Parotid gland (tissue), 1 donor: ENCODE data around the genes AQP4 and SLC25A52.

DNA sequence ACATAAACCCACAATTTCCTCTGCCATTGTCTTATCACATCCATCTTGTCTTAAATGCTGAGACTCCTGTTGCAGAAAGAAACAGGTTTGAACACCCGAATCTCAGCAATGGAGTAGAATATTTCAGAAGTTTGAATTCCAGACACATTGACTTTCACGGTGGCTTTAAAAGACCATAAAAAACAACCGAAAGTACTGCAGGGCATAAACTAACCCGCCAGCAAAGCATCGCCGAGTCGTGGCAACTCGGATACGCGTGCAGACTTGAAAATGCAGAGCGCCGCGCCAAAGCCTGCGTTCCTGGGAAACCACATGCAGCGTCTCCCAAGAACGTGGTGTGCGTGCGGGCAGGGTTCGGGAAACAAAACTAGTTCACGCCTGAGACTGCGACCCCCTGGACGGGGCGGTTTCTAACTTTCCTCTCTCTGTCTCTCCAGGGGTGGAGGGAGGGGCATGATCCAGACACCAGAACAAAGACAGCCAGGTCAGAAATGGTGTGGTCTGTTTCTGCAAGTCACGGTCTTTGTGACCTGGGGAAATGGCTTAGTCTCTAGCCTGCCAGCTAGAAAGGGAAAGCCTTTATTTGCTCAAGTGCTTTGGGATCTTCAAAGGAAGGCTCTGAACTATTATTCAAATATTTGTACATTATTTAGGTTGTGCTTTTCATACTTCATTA lies 26.8 kb upstream of the KCTD1 start:
- PRO-cap: no peak

DNA sequence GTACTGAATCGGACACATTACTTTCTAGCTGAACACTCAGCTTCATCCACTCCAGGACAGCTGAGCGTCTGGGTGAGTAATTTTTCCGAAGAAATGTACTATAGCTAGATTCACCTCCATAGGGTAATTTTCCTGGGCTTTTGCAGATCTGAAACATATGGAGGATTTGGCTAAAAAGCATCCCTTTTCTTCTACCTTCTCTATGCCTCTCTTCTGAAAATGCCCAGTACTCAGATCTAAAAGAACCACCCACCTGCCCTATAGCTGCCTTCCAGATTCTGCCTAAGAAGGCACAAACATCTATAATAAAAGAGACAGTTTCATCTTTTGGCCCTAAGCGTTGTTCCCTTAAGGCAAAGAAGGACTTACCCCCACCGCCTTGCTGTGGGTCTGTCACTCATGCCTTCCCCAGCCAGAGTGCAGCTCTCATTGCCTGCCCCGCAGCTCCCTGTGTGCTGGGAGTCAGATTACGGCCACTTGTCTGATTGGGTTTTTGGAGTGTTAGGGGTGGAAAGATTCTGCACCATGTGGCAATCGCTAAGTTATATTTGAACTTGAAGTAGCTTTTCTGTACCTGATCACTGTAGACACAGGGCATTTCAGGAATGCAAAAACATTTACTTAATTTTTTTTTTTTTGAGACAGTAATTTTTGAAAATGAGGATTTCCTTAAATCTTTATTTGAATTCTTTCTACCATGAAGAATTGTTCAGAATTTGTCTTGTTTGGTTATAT lies at the start of gene AQP4:
TSS of gene AQP4 (minus strand) at position 419 of the 735 bp plus-strand sequence.
- PRO-cap: no peak

DNA sequence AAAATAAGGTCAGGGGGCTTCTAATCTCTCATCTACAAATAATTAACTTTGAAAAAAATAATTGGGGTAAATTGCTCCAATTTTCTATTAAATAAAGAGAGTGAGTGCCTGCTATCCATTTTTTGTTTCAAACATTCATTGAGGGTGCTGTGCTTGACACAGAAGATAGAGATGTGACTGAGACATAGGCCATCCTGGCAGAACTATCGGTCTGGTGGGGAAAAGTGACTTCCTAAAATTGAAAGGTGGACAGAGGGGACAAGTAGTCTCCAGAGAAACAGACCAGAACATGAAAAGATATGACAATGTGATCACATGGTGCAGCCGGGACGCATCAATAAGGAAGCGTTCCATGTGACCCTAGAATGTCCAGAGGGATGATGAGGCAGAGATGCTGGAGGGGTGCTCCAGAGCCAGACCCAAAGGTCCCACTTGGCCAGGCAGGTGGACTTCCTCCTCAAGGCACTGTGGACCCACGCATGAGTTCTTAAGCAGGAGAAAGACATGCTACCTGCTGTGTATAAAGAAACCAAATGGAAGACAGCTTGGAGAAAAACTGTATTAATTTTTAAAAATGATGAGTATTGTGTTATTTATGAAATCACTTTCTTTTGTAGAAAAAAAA lies 50.2 kb downstream of the CDH2 start:
- PRO-cap: no peak

DNA sequence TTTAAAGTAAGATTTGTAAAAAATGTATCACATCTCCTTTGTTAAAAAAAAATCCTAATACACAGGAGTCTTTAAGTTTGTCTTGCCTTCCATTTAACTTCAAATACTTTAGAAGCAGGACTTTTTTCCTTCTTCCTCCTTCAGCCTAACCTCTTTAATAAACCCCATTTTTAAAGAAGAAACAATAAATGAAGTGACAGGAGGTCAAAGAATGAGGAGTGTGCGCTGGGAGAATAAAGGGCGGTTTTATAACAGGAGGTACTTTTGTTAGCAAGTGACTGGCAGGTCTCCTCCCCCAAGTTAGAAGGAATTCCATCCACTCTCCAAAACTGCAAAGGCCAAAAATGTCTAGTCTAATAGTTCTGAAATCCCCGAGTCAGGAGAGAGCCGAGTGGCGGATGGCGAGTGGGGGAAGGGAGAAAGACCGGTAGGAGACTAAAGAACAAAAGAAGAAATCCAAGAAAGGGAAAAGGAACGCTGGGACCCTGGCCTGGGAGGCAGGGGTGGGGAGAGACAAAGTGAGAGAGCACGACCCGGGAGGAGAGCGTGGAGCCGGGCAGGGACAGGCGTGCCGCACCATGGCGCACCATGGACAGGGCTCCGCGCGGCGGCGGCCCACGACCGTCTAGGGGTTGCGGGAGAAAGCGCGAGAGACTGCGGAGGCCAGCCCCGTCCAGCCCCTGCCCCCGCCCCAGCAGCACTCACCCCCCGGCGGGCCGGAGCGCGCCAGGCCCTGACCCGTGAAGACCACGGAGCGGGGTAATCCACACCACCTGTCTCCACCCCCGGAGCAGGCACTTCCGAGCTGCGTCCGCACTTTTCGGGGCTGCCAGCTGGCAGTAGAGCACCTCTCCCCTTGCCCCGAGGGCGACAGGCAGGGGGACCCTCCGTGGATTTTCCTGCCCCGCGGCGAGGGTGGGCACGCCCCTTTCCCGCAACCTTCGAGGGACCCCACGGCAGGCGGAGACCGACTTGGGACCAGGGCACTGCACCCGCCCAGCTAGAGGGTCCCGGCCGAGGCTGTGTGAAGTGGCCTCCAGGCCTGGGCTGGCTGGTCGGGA lies 1.7 kb downstream of the CDH2 start:
- PRO-cap: no peak

DNA sequence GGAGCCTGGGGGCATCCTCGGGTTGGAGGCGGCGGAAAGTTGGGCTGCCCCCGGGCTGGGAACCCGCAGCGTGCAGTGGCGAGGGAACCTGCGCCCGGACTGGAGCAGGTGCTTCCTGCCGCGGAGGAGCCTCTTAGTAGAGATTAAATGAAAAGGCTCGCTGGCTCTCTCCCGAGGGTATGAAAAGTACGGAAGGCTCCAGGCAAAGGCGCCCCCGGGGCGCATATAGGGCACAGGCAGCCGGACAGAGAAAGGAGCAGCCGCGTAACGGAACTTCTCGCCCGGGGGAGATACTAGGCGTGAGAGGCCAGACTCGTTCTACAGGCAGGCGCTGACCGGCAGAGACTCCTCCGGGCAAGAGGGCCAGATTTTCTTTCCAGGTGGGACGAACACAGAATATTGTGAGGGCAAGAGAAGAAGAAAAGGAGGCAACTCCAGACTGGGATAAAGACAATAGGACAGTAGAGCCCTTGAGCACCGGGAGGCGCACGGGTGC lies 899 bp downstream of the CDH2 start:
- PRO-cap: no peak

DNA sequence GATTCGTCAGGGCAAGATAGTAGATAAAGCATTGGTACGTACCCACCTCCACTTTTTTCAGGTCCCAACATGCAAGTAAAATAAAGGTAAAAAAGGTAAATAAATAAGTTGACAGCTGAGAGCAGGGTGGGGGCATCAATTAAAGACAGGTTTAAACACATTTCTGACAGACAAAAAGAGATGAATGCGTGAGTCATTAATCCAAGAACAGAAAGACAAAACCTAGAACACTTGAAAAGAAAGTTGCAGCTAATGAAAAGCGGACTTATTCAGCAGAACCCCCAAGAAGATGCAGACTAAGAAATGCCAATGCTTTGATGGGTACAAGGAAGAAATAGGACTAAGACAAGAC lies 979.6 kb upstream of the CDH2 start:
- PRO-cap: no peak

GRCh38 chr18:30175280-30175751 lies 867.2 kb downstream of the DSC3 start:
- PRO-cap: no peak

DNA sequence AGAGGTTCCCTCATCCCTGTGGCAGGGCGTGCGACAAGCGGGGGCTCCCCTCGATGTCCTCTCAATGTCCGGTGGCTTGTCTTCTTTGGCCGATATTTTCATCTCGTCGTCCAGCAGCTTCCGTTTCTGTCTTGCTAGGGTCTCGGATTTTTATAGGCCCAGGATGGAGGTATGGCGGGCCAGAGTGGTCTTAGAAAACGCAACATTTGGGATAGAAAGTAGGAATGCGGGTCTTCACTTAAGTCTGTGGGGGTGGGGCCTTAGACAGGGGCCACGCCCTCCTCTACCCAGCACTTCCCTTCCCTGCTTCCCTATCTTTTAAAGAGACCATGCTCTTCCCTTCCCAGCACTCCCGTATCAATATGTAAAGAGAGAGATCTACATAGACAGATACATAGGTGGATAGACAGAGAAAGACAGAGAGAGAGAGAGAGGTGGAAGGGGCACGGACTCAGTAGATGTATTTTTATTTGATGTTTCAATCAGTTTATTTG lies 866.7 kb downstream of the DSC3 start:
- PRO-cap: no peak

DNA sequence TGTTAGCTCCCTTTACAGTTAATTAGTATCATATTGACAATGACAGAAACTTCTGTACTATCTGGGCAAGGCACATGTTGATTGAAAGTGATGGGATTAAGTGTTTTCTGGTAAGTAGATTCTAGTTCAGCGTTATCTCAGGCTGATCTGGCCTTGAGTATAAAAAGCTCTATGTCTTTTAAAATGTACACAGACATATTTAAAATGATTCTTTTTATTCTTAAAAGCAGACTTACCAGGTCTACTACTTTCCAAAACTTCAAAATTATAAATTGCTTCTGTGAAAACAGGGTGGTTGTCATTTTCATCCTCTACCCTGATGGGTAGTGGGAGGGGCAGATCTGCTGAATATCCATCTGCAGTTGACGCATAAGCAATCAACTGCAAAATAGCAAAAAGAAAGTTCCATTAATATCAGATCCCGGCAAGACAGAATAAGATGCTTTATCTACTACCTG lies 18.4 kb downstream of the DSC3 start:
- PRO-cap: no peak

DNA sequence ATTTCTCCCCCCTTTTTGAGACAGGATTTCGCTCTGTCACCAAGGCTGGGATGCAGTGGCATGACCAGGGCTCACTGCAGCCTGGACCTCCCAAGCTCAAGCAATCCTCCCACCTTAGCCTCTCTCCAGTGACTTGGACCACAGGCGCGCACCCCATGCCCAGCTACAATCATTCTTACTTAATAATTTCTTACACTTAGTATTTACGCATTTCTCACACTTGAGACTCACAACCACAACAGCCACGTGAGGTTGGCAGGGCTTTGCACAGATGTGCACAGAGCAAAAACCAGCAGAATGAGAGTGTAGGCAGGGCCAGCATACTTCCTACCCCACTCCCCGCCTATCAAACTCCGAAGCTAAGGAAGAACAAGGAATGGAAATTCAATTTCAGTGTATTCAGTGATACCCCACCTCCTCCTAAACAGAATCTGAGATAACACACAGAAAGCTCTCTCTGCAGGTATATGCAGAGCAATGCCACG lies 2.3 kb downstream of the DSC2 start:
- PRO-cap: no peak

DNA sequence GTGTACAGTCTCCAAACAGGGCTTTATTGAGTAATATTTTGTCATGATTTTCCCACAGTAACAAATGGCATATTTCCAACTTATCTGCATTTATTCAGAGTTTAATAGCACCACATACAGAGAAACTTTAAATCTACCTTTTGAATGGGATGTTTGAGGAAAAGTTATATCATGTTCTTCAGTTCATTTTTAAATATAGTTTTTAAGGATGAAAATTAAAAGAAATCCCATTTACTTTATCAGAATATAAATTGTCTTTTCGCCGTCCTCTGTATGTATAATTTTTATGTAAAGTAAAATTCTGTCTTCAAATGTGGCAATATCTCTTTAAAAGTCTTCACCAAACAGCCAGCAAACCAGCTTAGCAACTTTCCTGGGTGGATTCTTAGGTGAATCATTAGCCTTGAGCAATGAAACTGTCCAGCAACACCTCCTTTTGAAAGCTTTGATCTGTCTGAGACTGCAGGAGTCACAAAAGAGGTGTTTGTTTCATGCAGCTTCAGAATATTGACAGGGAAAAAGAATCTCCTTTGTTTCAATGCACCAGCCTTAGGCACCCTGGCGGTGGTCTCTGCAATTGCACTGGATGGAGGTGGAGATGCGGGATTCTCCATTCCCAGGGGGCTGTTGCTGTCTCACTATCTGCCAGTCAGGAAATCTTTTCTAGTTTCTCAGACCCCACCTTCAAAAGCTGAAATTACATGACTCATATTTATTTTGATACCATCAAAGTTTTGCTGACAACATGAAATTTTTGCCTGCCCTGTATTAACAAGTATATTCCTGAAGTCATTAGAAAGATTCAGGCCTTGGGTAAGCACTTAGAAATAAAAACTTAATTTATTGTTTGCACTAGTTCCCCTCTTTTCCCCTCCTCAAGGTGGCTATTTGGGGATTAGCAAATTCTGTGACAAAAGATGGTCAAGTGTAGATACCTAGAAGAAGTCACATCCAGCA lies 76.1 kb upstream of the DSG1 start:
- PRO-cap: no peak

- PRO-cap: no peak
These were observed 67.0 kb upstream of the DSG1 start for GRCh38 chr18:31250921-31251300.

GRCh38 chr18:31339684-31340114 lies 21.7 kb downstream of the DSG1 start:
- PRO-cap: no peak

DNA sequence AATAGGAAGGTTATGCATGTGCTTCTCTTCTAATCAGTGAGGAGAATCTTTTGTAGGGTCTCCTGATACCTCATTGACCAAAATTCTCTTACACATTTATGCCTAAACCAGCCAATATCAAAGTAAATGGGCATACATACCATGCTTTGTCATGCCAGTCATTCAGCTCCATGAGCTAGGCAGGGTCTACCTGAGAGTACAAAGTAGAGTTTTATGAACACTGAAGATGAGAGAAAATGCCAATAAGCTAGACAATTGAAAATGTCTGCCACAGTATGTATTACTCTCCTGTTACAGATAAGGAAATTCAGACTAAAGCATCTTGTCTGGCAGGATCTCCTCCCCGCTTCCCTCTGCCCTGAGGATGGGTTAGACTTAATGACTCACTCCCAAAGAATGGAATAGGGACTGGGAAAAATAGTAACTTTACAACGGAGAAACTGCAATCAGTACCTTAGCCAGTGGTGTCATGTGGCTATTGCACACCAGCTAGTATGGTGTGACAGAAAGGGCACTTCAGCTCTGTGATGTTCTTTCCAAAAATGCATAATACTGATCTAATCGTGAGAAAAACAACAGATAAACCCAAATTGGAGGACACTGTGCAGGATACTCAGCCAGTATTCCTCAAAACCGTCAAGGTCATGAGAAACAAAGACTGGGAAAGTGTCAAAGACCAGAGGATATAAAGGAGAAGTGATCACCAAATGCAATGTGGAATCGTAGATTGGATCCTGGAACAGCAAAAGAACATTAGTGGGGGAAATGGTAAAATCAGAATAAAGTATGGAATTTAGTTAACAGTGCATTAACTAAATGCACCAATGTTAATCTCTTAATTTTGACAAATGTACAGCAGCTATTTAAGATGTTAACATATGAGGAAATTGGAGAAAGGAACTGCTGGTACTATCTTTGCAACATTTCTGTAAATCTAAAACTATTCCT lies 15.6 kb downstream of the DSG2 start:
- PRO-cap: no peak

DNA sequence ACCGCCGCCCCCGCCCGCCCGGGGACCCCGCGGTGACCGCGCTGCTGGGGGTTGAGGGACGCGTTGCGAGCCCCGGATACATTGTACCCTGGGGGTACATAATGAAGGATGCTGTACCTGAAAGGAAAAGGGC lies 1.1 kb upstream of the B4GALT6 start:
- PRO-cap: no peak

DNA sequence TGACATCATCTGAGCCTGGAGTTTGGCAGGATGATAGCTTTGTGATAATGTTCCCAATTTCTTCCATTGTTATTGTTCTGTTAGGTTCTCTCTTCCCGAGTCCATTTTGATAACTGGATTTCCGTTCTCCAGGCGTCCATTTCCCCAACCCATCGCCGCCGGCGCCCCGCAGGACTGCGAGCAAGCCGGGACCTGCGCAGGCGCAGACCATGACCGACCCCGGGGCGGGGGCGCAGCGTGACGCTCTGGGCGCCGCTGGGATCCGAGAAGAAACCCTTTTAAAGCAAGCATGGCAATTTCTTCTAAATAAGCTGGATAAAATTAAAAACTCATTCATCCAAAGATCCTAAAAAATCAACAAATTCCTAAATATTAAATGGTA lies at the start of gene SLC25A52:
TSS of gene SLC25A52 (minus strand) at position 178 of the 382 bp plus-strand sequence.
- PRO-cap: no peak

- PRO-cap: no peak
These were observed 74.6 kb upstream of the SLC25A52 start for GRCh38 chr18:31834827-31836179.

DNA sequence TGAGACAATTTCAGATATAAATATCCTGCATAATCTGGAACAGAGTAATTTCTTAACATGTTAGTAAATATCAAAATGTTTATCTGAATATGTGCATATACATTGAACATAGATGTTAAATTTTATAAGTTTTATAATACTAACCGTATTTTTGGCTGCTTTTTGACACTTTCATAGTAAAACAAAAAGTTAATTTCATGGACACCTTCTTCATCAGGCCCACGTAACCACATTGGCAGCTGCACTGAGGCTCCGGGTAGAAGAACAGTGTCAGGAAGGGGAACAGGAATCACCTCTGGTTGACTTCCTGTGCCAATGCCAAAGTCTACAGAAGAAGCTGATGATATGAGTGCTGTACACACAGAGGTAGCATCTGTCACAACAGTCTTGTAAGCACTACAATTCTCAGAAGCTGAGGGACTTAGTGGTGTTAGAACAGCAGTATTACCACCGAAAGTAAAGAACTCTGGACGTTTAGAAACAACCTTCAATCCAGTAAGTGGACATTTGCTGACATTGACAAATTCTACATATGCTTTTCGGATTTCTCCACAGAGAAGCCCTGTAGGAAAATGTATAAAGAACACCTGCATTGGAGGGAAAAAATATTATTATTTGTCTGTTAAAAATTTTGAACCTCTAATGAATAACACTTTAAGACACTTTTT lies 85.4 kb downstream of the TRAPPC8 start:
- PRO-cap: no peak

- PRO-cap: no peak
These were observed 5.2 kb downstream of the RNF138 start for GRCh38 chr18:32096840-32097266.

DNA sequence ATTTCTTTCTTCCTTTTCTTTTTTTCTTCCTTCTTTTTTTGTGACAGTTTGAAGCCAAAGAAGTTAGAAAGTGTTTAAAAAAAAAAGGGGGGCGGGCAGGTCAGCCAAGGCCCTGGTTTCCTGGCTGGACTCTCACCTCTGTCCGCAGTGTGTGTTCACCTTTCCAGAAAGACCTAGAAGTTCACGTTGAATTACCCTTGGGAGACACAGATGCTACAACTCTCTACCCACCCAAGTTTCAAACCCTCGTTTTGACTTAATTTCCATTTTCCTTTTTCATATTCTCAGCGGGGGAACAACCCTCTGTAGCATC lies 19.9 kb downstream of the MEP1B start:
- PRO-cap: no peak